SEM (cell line): Measurements from ENCODE around the genes GIPC1, ADGRE2 and ILVBL.

- PRO-cap = bidirectional peak, plus-strand start at chr19:14496219, minus-strand start at chr19:14496127; unidirectional peak, minus-strand start at chr19:14496352; bidirectional peak, plus-strand start at chr19:14496516, minus-strand start at chr19:14496352
Observed at GRCh38 chr19:14495701-14496699, at the start of gene GIPC1. Gene GIPC1 (minus strand): TSS chr19:14496127.

DNA sequence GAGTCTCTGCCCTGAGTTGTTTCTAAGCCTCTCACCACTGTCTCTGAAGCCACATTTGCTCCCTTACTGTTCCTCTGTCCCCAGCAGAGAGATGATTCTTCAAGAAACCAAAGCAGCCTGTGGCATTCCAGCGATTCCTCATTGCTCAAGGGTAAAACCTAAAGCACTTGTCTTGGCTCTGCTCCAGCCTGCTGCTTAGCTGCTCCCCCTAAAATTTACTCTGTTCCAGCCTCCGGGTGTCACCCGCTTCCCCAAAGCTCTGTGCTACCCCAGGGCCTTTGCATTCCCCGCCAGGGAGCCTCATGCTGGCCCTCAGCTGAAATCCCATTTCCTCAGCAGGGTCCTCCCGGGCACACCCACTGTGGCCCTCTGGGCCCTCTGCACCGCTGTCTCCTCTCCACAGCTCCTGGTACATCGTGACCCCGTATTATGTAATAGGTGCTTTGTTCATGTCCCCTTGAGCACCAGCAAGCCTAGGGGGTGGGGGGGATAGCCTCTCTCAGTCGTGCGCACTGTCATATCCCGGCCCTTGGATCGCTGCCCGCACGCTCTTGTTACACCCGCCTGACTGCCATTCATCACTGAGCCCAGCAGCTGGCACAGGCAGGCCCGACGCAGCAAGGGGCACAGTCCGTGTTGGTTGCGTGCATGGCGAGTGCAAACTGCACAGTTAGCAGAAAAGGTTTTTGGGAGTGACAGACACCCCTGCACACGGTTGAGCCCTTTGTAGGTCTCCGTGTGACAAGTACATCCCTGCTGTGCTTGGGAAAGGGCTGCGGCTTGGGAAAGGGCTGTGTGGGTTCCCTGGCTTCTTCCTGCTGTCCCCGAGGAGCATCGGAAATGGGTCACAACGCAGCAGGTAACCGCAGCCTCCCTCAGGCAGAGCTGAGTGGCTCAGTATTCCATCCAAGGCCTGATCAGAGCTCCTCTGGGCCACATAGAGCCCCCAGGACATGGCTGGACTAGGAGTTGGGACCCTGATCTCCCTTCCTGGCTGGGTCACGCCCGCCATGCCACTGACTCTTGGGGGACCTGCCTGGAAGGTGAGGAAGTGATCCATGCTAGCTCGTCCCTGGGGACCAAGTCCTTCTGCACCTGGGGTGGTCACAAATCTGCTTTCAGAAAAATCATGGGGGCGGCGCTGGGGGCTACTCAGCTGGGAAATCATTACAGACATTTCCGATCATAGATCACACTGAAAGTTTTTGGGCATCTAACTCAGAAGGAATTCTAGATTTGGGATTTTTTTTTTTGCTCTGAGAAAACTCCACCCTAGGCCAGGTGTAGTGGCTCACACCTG, 16.1 kb downstream of the TECR start:
- PRO-cap = no peak

DNA sequence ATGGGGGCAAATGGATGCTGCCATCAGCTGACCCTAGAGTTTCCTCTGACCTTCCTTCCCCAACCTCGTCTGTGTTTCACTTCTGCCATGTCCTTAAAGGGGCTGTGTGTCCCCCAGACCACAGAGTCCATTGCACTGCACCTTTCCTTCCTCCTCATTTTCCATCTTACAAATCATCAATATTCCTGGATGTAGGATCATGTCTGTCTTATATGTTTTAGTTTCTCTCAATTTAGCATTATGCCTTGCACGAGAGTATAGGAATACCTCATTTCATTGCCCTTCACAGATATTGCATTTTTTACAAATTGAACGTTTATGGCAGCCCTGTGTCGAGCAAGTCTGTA, 42.0 kb downstream of the ZNF333 start:
- PRO-cap = no peak

GRCh38 chr19:14778350-14778869, at the start of gene ADGRE2:
Gene ADGRE2 (minus strand): TSS chr19:14778560.
- PRO-cap = no peak

GRCh38 chr19:15124908-15125848, at the start of gene ILVBL:
Gene ILVBL (minus strand): TSS chr19:15125786.
- PRO-cap = bidirectional peak, plus-strand start at chr19:15125329, minus-strand start at chr19:15125184; bidirectional peak, plus-strand start at chr19:15125544, minus-strand start at chr19:15125391; bidirectional peak, plus-strand start at chr19:15126049, minus-strand start at chr19:15125706

GRCh38 chr19:15186904-15187372, 13.9 kb downstream of the NOTCH3 start:
- PRO-cap = no peak

- PRO-cap = no peak
Observed at GRCh38 chr19:15194891-15195213, 5.9 kb downstream of the NOTCH3 start.

- PRO-cap = no peak
Observed at GRCh38 chr19:15210107-15210775, 9.4 kb upstream of the NOTCH3 start.

DNA sequence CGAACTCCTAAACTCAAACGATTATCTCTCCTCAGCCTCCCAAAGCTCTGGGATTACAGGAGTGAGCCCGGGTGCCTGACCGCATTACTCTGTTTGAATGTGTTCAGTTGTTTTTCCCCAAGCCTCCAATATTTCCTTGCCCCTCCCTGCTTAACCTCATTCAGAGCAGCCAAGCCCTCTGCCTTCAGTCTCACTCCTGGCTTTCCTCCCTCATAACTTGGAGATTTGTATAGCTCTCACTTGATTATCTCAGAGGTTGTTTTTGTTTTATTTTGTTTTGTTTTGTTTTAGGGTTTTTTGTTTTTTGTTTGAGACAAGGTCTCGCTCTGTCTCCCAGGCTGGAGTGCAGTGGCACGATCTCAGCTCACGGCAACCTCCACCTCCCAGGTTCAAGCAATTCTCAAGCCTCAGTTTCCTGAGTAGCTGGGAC, 11.4 kb downstream of the EPHX3 start:
- PRO-cap = no peak

GRCh38 chr19:15250926-15251472, 18.8 kb upstream of the EPHX3 start:
- PRO-cap = no peak

- PRO-cap = no peak
Observed at GRCh38 chr19:15253508-15254345, 21.5 kb upstream of the EPHX3 start.

DNA sequence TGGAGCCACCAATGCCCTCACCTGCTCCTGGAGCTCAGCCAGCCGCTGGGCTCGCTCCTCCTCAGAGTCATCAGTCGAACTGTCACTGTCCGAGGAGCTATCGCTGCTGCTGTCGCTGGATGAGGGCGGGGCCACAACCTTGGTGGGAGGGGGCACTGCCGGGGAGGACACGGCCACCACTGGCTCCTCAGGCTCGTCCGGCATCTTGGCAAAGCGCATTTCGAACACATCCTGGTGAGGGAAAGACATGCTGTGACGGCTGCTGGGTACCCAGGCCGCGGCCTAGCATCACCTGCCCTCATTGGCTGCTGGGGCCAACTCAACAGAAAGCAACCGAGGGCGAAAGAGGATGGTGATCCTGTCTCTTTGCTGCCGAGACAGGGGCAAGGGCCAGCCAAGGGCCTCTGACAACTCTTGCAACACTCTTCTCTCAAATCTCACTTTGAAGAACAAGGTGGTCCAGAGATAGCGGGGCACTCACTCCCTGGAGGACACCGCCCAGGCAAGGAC, 24.8 kb upstream of the EPHX3 start:
- PRO-cap = no peak

DNA sequence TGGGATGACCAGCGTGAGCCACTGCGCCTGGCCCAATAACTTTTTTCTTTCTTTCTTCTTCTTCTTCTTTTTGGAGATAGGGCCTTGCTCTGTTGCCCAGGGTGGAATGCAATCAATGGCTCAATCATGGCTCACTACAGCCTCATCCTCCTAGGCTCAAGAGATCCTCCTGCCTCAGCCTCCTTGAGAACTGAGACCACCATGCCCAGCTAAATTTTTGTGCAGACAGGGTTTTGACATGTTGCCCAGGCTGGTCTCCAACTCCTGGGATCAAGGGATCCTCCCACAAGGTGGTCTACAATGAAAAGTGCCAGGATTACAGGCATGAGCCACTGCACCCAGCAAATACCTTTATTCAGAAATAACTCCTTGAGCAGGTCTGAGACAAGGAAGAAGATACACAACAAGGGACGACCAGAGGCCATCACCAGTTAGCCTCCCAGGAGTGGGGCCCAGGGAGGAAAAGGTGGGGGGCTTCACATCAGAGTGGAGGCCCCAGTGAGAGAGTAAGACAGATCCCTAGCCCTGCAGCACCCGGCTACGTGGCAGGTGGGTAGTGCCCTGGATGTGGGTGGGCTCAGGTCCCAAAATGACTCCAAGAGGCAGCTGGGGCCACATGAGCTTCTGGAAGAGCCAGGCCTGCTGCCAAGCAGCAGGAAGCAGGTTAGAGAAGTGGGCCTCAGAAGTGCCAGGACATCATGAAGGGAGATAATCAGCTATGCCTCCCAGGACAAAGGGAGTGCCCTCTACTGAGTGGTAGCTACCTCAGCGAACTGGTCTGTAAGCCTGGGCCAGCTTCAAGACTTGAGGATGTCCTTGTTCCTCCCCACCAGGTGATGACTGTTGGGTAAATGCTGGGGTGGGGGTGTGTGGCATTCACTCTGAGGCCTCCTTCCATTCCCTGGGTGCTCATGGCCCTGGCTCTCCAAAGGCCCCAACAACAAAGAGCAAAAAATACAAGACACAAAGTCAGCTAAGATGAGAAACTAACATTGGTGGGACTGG, 26.6 kb upstream of the EPHX3 start:
- PRO-cap = no peak

GRCh38 chr19:15265781-15266057, 33.5 kb upstream of the EPHX3 start:
- PRO-cap = no peak

GRCh38 chr19:15281300-15281858, 49.1 kb upstream of the EPHX3 start:
- PRO-cap = no peak

GRCh38 chr19:15306350-15306996, 25.9 kb downstream of the BRD4 start:
- PRO-cap = no peak

DNA sequence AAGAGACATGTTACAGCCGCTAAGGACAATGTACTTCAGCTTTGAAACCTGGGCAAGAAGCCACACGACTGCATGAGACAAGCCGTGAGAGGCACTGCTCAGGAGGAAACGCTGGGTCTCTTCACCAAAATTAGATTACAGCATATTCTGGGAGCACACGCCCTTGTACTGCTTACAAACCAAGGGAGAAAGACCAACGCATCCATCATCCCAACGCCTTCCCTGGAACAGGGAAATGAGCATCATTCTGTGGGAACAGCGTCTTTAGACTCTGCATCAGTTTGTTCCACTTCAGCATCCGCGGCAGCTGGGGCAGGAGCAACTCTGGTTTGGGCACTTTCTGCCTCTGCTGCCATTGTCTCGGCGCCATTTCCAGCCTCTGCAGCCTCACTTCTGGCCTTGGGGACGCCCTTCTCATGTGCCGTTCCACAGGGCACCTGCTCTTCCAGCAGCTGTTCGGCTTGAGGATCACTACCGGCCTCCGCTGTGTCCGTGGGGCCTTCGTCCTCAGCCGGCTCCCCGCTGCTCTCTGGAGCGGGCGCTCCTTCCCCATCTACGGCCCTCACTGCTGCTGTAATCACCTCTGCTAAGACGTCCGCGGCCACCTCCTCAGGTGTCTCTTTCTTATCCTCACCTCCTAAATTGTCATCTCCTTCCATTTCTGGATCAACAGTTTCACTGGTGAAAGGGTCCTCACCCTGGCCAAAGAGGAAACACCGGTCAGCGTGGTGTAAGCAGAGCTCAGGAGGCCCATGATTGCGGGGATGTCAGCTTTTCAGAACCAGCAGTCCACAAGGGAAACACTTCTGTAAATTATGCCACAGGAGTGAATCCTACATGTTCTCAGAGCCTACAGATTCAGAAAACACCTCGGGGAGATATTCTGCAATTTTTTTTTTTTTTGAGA, 22.6 kb upstream of the BRD4 start:
- PRO-cap = no peak

DNA sequence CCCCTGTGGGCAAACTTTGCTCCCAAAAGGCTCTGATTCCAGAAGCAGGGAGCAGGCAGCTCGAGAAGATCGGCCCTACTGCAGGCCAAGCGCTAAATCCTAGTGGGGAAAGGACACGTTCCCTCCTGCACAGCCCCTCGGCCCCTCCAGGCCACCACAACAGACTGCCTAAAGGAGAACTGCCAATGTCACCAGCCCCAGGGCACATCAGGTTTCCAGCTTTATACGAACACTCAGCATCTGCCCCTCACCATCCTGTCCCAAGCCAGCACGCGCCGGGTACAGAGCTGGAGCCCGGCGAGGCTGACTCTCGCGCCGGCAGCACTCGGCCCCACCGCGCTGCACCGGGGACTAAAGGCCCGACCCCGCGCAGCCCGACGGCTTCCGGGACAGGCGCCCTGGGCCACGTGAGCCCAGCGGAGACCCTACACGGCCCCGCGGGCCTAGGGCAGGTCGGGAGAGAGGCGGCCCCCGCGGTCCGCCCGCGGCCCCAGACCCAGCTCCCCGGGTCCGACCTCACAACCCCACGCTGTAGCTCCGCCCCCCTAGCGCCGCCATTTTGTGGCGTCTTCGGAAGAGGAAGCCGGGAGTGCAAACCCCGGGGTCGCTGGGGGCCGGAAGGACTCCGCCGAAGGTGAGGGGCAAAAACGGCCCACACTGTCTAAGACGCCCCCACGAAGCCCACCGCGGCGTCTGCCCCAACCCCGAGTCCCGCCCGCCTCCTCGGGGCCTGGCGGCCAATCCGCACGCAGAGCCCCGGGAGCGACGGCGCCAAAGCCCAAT, 621 bp downstream of the AKAP8 start:
- PRO-cap = bidirectional peak, plus-strand start at position 589 of the sequence, minus-strand start at position 353 of the sequence

GRCh38 chr19:15417490-15417969, 1.3 kb downstream of the AKAP8L start:
- PRO-cap = no peak

DNA sequence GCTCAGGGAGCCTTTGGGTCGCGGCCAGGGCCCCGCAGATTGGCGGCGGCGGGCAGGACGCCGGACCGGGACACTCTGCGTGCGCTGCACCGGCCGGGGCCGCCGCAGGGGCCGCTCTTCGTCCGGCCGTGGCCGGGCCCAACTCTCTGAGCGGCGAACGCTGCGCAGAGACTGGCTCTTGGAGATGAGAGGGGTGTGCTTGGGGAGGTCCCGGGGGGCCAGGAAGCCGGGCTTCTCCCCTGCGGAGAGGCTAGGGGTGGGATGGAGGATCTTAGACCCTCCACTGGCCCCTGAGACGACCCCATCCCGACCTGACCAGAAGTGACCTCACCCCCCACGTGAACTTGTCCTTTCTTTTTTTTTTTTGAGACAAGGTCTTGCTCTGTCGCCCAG, 3.5 kb upstream of the WIZ start:
- PRO-cap = no peak